Mesenchymal stem cell of adipose (primary cell): ENCODE data around the gene CTXND1.

DNA sequence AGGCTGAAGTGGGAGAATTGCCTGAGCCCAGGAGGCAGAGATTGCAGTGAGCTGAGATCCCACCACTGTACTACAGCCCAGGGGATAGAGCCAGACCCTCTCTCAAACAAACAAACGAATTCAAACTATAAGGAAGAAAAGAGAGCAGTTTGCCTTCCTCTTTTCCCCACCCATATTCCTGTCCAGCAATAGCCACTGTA is 18.4 kb upstream of the ZFAND6 start:
- CAGE, long polyA plus RNA = no peak

GRCh38 chr15:80081140-80082142 is 22.0 kb downstream of the ZFAND6 start:
- CAGE, long polyA plus RNA = no peak

- CAGE, long polyA plus RNA = no peak
These were observed 23.0 kb downstream of the ZFAND6 start for GRCh38 chr15:80082553-80082894.

- CAGE, long polyA plus RNA = no peak
These were observed 9.2 kb downstream of the FAH start for GRCh38 chr15:80161911-80162388.

DNA sequence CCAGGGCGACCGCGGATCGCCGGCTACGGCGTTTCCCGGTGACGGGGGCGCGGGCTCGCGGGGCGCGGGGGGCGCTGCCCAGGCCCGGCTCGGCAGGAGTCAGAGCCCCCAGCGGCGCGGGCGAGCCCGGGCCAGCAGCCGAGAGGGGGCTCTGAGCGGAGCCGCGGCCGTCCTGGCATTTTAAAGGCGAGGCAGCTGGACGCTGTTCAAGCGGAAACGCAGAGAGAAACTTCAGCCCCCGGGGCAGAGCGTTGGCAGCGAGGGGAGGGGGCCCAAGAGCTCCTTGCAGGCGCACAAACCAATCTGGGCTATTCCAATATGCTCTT is at the start of gene CTXND1:
Gene CTXND1, minus strand, starts transcription at position 153 of the 326 bp plus-strand sequence.
- CAGE, long polyA plus RNA = no peak

- CAGE, long polyA plus RNA = no peak
These were observed 60.9 kb upstream of the ARNT2 start for GRCh38 chr15:80343232-80343716.

DNA sequence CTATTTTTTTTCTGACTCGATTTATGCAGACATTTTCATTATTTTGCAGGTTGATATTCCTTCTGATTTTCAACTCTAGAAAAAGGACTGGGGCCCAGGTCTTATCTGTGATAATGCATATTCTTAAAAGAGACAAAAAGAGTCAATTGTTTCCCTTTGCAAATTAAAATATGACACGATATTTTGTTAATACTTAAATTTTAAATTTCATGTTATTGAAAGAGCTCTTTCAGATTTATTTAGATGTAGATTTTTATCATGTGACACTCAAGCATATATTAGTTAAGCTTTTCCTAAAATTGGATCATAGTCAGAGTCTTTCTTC is 15.5 kb upstream of the ARNT2 start:
- CAGE, long polyA plus RNA = no peak

DNA sequence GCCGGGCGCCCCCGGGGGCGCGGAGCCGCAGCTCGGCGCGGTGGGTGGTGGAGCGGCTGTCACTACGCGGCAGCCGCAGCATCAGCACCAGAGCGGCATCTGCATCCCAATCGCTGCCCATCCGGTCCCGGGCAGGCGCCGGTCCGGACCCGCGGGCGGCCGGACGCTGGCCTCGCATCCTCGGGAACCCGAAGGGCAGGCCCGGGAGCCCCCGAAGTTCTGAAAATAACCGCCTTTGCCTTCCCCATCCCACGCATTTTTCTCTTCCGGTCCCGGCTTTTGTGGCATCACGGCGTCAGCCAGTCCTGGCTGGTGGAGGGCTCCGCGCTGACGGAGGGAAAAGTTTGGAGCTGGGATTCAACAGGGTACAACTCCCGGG is 427 bp downstream of the ARNT2 start:
- CAGE, long polyA plus RNA = no peak

GRCh38 chr15:80635778-80636279 is 59.3 kb upstream of the ABHD17C start:
- CAGE, long polyA plus RNA = no peak

DNA sequence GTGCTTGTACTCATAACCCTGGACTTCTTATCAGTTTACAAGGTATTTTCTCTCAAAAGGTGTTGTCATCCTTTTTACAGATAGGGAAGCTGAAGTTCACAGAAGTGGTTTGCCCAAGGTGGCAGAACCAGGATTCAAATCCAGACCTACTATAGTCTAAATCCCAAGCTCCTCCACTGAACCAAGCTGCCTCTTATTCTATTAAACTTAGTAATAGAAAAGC is 10.2 kb upstream of the ABHD17C start:
- CAGE, long polyA plus RNA = no peak

DNA sequence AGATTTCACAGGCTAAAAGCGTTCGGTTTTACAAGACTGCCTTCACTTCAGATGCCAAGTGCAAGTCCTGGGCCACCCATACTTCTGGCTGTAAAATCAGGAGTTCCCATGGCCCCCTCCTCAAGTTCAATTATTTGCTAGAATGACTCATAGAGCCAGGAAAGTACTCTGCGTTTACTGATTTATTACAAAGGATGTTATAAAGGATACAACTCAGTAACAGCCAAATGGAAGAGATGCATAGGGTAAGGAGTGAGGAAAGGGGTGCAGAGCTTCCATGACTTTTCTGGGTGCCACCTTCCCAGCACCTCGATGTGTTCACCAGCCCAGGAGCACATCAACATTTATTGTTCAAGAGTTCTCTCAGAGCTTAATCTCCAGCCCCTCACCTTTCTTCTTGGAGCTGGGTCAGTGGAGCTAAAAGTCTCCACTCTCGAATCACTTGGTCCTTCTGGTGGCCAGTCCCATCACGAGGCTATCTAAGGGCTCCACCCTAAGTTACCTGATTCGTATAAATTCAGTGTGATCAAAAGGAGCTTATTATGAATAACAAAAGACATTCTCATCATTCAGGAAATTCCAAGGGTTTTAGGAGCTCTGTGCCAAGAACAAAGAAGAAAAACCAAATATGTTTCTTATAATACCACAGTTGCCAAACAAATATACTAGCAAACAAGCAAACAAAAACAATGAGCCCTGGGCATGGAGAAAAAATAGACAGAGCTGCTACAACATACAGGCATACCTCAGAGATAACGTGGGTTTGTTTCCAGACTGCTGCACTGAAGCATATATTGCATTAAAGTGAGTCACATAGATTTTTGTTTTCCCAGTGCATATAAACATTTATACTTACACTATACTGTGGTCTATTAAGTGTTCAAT is 20.4 kb upstream of the CFAP161 start:
- CAGE, long polyA plus RNA = no peak

DNA sequence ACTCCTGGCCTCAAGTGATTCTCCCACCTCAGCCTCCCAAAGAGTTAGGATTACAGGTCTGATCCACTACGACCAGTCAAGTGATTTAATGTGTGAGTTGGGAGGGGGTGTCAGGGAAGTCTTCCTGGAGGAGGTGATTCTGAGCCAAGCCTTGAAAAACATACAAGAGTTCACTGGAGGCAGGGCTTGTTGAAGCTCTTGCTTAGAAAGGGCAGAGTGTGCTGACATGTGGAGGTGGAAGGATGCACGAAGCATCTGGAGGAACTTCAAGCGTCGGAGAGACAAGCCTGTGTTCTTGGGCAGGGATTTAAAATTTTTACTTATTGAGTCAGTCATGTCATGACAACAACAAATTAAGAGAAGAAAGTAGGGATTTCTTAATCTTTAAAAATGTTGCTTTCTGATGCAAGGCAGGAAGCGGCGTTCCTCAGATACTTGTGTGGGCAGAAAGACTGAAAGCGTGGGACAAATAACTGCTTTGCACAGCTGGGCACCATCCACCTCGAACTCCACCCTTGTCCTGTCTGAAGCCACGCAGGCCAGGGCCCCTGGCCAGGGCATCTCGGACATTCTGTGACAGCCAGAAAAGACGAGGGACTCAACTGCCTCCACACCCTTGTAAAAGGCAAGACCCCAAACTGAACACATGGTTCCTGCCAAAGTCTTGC is 7.0 kb upstream of the IL16 start:
- CAGE, long polyA plus RNA = no peak

- CAGE, long polyA plus RNA = no peak
These were observed 50.1 kb downstream of the STARD5 start for GRCh38 chr15:81273852-81274292.

DNA sequence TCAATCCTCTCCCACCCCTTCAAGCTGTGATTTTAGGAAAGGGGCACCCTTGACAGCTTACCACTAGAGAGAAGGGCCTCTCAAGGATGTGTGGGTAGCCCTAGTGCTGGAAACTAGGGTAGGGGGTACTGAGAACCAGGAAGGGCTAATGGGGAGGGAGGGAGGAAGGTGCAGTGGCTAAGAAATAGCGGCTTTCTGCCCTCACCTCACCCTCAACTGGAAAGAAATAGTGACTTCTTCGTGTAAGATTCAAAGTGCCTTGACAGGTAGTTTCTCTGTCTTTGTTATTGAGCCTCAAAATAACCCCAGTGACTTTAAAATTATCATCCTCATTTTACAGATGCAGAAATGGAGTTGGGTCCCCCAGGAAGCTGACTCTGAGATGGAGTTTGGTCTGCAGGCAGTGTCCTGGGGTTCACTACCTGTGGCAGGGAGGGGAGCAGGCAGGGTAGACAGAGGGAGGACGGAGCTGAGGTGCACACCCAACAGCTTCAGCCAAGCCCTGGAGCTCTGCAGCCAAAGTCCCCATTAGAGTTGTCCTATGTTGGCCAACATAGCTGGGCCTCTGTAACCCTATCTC is 32.3 kb downstream of the STARD5 start:
- CAGE, long polyA plus RNA = no peak

DNA sequence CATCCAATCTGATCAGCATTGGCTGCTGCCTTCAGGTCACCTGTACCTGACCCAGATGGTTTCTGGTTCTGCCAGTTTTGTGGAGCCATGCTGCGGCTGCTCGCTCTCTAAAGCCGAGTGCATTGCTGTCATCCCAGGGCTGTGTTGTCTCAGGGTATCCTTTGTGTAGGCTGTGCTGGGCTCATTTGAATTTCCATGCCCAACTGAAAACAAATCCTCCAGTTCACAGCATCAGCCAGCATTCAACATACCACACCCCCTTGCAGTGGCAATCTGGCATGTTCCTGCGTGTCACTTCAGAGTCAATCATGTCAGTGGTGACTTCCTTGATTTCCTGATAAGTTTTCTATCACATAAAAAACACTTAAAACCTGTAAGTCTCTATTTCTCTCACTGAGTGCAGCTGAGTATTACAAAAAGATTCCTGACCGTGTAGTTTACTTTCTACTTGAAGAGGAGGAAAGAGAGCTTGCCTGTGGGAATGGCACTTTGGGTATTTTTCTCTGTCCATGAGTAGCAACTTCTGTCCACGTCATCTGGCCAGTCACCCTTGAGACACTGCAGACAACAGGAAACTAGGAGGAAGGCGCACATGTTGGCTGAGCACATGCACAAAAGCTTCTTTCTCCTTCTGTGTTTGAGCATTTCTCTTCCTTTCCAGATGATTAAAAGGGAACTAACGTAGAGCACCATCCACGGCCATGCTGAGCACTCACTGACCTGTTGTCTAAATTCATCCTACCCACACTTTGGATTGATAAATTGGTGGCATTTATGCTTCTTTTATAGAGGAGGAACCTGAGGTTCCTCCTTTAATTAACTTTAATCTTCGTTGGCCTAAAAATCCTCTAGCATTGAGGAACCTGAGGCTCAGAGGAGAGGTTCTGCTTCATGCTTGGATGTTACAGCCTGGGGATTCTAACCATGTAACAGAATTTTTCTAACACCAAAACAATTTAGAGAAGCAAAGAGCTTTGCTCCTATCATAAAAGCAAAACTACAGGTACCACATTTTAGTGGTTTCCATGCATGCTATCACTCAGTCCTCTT is 19.7 kb downstream of the STARD5 start:
- CAGE, long polyA plus RNA = no peak

DNA sequence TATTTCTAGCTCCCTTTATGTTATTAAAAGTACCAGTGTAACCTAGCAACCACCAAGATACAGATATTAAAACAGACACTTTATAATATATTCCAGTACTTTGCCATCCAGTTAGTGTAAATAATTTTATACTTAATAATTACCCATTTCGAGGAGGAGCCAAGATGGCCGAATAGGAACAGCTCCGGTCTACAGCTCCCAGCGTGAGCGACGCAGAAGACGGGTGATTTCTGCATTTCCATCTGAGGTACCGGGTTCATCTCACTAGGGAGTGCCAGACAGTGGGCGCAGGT is 248.1 kb downstream of the MEX3B start:
- CAGE, long polyA plus RNA = no peak

GRCh38 chr15:81914750-81915614 is 130.8 kb downstream of the MEX3B start:
- CAGE, long polyA plus RNA = no peak

DNA sequence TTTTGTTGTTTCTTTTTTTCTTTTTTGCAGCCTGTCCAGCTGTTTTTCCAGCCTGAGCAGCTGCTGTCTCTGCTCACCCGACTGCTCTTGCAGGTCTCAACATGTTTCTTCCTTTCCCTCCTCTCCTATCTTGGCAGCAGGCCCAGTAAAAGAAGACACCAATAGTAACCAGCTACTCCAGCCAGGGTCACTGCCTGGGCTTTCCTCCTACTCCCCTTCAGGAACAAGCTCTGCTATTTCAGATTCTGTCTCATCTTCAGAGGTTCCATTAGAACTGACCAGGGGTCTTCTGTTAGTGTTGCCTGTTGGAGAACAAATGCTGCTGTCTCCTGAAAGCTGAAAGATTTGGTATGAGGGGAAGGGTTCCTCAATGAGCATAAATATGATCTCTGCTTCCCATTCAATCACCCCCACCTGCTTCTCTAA is 23.7 kb downstream of the MEX3B start:
- CAGE, long polyA plus RNA = no peak

DNA sequence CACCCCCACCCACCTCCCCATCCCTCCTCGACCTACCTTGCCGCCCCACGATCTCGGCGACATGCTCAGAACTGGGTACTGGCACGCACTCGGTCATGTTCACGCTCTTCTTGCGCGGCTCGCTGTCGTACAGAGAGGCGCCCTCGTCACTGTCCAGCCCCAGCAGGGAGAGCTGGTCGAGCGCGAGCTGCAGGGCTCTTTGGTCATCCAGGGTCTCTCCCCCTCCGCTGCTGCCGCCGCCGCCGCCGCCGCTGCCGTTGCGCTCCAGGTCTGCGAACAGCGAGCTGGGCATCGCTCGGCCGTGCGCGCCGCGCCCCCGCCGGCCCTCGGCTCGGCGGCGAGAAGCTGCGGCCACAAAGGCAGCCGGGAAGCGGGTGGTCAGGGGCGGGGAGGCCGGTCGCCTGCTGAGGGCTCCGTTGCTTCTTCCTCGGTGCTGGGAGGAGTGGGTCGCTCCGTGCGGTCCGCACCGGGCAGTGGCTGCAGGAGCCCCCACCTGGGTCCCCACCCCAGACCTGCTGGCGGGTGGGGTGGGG is 338 bp downstream of the MEX3B start:
- CAGE, long polyA plus RNA = no peak

GRCh38 chr15:82475359-82476080 is 45.9 kb downstream of the GOLGA6L9 start:
- CAGE, long polyA plus RNA = no peak